Rectum (tissue), 1 donor: ENCODE measurements around a stretch of chr2.

DNA sequence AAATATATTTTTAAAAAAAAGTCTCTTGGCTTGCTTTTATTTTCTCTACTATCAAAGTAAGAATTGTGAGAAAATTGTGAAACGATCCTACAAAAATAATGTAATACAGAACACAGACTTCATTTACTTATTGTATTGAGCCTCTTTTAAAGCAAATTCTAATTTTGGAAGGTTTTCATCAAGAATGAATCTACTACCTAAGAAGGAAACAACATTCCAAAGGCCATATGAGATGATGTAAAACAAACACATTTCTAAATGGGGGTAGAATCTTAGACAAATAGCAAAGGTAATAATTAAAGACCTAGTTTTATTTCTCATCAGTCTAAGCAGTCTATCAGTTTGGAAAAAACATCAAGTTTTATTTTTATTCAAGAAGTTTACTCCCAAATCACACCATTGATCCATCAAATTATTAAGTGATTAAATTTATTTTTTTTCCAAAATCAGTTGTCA, 20.6 kb downstream of the FN1 start:
- PRO-cap: no peak

- PRO-cap: no peak
Measured at GRCh38 chr2:215511651-215512304, 75.9 kb upstream of the FN1 start.

DNA sequence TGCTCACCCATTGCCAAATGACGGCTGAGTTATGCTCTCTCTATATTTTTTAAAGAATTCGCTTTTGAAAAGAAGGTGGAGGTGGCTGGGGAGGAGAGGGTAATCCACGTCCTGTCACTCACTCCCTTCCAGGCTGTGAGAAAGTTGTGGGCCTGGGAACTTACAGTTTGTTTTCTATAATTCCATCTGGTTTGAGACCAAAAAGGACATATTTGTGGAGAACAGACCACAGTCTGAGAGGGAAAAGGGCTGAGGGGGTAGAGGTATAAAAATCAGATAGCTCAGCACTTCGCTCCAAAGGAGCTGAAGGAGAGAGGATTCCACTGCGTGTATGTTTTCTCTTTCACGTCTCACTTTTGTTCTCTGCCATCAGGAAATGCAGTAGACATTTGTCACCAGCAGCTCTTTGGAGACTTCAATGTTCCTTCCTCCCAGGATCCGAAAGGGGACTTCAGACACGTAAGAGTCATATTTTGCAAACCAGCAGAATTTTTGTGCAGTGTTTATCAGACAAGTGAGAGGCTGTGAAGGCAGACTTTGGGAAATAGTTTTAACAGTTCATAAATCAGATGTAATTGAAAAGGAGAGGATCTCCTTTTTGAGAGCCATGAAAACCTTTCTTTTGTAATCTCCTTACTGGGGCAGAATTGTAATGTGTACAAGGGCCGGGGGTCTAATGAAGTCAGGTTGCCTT, 282.1 kb upstream of the FN1 start:
- PRO-cap: no peak

DNA sequence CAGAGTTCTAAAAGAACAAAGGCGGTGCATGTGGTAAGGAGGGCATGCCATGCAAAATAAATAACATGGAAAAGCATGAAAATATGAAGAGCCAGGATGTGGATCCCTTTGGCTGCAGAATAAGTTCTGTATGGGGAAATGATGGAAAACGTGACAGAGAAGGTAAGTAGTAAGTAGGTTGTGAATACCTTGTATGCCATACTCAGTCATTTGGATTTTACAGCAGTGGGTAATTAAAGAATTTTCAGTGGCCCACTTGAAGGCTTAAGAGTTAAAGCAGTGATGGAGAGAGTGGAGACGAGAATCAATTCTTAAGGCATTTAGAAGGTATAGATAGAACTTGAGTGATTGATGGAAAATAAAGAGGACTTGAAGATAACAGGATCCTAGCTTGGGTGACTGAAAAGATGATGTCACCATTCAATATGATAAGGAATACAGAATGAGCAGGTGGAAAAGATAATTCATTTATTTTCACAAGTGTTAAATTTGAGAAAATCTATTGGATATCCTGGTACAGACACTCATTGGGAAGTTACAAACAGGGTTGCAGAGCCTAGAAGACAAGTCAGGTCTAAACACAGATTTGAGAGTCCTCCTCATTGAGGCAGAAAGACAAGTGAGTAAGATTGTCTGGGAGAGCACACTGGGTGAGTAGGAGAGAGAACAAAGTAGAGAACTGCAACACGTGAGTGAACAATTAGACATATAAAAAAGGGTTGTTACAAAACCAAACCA, 35.2 kb downstream of the XRCC5 start:
- PRO-cap: no peak

- PRO-cap: no peak
Measured at GRCh38 chr2:216220671-216221064, 111.5 kb downstream of the XRCC5 start.

DNA sequence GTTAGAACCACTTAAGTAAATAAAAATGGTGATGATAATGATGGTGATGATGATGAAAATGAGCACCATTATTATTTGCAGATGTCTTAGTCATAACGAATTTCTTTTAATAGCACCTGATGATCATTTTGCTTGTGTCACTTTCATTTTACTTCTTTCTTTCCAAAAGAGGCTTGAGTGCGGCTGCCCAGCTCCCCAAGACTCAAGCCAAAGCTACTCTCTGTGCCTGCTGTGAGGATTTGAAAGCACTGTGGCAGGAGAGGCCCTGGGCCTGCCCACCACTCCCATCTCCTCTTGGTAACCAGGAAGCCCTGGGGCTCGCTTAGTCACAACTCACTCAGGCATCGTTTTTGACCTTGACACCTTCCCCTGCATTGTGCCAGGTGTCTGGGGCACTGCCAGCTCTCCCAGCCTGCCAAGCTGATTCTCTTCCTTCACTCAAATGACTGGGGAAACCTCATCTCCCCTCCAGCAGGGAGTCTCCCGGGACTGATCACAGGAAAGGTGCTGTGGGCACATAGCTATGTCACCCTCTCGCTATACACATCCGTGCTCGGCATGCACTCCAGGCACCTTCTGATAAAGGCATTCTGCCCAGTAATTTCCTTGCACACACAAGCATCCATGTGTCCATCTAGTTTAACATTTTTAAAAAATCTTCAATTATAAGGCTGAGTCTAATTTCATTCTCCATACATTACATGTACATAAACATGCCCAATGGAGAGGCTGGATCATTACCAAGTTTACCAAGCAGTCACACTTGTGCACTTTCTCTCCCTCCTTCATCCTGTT, 41.3 kb downstream of the RPL37A start:
- PRO-cap: no peak

- PRO-cap: bidirectional peak, plus-strand start at chr2:216637419, minus-strand start at chr2:216637279
Measured at GRCh38 chr2:216637051-216637497, 3.9 kb downstream of the IGFBP2 start.

DNA sequence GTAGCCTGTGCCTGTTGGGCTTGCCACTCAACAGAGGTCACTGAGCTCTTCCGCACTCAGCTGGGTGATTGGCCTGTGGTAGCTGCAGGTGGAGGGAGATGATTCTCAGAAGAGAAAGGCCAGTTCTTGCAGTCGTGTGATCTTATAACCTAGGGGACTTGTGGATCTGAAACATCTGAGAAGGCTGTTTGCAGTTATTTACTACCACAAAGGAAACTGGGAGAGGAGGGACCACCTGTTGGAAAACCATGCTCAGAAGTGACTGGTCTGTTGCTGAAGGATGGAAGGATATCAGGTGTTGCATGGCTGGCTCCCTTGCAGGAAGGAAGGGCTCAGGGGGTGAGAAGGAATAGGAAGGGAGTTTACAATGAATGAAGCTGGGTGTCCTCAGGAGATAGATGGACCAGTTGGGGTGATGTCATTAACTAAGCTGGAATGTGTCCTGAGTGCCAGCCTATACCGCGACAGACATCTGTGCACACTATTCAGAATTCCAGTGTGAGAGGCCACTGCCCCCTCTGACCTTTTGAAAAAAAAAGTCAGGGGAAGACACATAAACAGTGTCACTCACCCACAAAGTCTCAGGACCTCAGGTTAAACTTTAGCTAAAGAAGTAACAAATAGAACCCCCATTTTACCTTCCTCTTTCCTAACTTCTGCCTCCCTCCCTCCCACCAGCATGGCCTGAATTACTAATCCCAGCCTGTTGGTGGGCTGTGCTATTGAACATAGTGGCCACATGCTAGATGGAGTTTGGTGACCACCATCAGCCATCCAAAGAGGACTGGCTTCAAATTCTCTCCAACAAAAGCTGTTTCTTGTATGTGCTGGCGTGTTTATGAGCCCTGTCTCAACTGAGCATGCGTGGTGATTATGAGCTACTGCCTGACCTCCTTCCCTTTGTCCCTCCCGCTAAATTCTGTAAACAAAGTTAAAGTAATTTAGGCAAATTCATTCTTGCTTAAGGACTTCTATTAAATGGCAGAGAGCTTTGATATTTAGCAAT, 17.7 kb downstream of the IGFBP2 start:
- PRO-cap: no peak

- PRO-cap: no peak
Measured at GRCh38 chr2:216700230-216700632, 4.9 kb upstream of the IGFBP5 start.

DNA sequence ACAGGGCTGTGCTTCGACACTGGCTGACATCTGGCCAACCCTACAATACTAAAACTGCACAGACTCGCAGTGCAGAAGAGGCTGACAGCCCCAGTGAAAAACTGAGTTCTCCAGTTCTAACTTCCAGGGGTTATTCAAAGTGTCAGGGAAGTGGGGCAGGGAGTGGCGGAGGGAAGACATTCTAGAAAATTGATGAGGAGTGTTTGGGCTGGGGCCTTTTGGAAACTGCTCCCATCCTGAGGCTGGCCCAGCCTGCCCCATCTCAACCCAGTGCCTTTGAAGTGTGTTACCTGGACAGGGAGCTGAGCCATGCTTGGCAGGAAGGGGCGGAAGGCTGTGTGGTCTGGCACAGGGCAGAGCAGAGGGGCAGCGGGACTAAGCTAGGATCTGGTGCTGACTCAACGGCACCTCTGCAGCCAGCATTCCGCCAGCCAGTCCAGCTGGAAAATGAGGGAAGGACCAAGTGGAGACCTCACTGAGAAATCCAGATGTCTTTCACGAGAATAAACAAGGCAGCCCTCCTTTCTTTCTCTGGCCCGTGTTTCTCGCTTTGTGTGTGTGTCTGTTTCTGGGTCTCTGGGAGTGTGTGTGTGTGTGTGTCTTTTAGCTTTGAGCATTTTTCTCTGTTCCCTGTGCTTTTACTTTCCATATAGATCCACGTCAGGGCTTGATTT, 15.5 kb upstream of the IGFBP5 start:
- PRO-cap: no peak

DNA sequence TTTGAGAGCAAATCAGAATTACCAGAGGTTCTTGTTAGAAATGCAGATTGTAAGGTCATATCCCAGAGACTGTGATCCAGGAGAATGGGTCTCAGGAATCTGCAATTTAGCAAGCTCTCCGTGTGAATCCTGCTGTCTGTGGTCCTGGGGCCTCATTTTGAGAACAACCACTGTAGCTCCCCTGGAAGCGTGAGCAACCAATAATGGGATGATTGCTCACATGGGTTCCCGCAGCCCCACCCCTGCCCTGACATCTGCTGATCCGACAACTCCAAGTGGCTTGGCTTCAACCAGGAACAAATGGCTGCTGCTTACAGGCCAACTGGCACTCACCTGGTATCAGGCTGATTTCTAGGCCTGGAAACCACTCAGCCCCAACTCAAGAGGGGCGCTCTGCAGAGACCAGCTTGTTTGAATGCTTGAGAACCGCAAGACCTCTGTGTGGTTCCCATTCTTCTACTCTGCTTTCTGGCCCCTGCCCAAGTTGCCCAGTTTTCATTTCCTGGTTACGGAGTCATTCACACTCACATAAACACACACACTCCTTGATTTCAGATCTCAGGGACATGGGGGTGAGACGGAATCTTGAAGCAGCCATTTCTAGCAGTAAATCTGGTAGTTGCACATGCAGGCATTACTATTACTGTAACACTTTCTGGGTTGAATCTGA, 52.1 kb downstream of the TNP1 start:
- PRO-cap: no peak

GRCh38 chr2:217162450-217163187, 302.8 kb upstream of the TNP1 start:
- PRO-cap: no peak

DNA sequence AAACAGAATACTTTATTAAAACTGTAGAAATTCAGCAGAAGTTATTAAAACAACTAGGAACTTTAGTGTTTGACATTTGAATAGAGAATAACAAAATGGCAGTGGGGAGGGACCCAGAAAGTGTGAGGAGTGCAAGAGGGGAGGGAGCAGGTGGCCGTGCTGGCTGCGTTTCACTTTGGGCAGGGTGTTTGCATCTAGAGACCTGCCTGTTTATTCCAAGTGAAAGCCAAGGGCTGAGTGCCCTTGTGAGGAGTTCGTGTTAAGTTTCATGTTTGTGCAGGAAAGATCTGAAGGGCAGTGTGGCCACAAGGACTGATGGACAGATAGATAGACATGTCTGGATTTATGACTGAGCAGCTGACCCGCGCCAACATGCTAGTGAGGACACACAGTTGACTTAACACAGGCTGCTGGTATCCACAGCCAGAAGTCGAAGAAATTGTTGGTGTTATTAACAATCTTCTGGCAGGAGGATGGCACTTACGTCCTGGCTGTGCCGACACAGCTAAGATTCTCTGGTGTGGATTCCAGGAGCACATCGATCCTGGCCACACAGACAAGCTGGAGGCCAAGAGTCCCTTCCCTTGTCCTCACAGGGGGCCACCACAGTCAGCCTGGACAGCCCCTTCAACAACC, 387.6 kb upstream of the TNP1 start:
- PRO-cap: no peak

GRCh38 chr2:217361095-217361406, 501.2 kb upstream of the TNP1 start:
- PRO-cap: no peak

DNA sequence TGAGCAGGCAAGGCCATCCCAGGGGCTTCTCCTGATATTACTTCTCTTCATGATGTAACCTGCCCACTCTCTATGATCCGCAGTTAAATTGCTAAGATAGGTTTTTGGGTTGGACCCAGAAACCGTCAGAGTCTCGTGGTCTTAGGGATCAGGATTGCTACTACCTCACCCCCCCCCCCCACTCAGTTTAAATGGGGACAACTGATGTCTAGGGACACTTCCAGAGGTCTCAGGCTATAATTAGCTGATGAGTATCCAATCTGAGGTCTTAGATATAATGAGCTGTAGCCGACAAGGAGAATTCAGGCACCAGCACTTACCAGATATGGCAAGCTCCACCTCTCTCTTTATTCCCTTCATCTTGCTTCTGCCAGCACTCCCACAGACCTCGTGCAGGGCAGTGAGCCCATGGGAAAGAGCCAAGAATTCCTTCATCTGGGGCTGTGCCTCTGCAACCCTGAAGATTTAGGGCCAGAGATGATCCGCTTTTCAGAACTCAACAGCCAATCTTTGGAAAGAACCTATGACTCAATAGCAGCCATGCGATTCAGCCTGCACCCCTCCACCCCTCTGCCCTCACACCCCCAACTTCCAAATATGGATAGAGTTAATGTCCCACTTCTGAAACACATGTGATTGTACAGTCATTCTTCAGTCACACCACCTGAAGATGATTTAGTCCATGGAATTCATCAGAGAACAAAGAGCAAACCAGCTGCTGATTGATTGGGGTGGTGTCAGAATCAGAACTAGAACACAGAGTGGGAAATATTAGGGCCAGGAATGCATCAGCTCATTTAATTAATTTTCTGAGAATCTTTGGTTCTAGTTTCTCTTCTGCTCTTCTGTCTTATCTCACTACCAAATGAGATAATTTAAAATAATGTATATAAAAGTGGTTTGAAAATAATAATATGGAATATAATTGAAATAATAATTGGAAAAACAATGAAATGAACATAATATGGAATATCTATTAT, 533.7 kb upstream of the TNP1 start:
- PRO-cap: no peak

GRCh38 chr2:217555457-217555743, 447.4 kb downstream of the TNS1 start:
- PRO-cap: no peak

DNA sequence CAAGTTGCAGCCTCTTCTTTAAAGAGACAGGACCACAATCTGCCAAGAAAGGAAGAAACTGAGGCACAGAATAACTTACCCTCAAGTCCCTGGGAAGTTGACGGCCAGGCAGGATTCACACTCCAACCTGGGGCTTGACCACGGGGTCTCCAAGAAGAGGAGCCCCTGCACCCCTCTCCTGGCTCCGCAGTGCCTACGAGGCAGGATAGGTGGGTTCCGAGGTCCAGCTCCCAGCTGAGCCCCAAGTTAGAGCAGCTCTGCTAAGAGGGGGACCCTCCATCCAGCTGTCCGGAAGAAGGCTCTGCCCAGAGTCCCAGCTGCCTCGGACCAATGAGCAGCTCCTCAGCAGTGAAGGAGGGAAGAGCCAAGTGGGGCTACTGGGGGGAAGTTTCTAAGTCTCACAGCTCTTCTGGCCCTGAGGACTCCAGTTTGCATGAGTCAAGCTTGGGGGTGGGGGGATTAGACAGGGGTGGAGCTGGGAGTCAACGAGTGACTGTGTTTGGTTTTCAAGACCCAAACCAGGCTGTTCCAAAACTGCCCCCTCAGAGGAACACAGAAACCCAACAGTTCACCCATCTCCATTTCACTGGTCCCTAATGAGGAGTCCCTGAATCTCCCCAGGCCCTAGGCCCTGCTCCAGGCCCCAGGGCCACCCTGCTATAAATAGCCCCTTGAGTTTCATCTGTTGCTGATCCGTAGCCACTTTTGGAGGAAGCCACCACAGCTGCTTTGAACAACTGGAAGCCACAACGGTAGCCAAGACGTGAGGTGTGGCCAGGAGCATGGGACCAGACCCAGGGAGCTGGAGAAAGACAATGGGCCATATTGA, 101.0 kb downstream of the TNS1 start:
- PRO-cap: bidirectional peak, plus-strand start at position 545 of the sequence, minus-strand start at position 286 of the sequence

- PRO-cap: bidirectional peak, plus-strand start at chr2:217905741, minus-strand start at chr2:217905470; bidirectional peak, plus-strand start at chr2:217906121, minus-strand start at chr2:217906021
Measured at GRCh38 chr2:217905280-217906370, 97.2 kb downstream of the TNS1 start.

GRCh38 chr2:217914835-217915484, 87.8 kb downstream of the TNS1 start:
- PRO-cap: unidirectional peak, minus-strand start at chr2:217914960

DNA sequence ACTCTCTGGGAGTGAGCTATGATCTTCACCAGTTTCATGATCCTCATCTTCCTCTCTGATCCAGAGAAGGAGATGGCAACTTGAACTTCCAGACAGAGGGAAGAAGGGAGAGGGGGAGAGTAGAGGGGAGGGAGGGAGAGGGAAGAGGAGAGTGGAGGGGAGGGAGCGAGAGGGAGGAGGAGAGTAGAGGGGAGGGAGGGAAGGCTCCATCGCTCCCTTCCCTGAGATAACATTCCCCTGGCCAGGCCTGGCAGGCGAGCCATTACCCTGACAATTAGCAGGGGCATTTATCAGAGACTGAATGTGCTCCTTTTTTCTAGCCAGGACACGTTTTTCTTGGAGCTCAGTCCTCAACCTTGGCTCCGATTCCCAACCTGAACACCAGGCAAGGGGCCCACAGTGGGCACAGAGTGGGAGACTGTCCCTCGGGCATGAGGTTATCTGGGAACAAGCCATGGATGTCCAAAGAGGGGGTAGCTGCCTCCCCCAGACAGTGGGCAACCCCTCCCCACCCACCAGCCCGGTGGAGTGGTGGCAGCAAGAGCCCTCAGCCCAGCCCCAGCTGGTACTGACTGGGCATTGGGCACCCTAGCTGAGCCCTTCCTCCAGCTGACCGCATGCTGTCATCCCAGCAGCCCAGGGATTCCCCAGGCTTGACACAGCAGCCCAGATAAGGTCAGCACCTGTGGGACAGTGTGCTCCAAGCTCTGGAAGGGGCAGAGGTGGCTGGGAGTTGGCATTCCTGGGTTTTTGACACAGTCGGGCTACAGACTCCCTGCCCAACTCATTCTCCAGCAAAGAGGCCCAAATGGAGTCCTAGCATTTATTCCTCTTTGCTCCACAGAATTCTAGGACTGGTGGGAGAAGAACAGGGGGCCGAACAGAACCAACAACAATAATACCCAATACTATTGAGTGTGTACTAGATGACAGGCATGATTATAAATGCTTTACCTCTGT, 81.7 kb downstream of the TNS1 start:
- PRO-cap: bidirectional peak, plus-strand start at position 232 of the sequence, minus-strand start at position 57 of the sequence; unidirectional peak, minus-strand start at position 567 of the sequence